HT1080 (cell line): ENCODE measurements around the genes CFAP100 and PRR23E.

DNA sequence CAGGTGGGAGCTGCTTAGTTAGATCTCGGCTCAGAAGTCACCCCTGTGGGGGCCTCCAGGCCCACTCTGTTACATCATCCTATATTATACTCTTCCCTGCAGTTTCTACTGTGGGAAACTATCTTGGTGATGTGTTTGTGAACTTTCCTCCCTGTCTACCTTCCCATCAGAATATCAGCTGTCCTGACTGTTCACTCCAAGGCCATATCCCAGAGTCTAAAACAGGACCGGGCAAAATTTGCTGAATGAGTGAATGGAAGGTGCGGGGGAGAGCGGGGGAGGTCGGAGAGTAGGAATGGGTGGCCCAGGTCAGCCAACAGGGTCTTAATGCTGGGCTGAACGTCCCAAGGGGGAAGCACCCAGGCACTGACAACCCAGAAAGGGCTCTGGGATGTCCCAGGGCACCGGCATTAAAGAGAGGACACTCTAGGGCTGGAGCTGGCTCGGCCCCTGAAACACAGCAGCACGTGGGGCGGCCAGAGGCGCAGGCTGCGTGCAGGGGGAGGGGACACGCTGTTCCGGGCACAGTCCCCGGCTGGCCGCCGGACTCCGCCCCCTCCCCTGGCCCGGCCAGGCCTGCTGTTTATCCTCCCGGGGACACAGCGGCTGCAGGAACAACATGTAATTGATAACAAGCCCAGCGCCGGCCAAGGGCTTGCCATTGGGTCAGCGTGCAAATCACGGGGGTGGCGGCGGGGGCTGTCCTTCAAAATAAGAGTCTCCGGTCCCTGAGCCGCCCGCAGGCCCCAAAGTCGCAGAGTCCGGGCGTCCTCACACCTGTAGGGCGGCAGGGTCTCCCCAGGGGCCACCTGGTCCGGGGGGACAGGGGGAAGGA lies 1.5 kb downstream of the KLF15 start:
RAMPAGE:
- cytosol, long total RNA: no peak
- long total RNA: no peak
- nucleus, long total RNA: no peak

DNA sequence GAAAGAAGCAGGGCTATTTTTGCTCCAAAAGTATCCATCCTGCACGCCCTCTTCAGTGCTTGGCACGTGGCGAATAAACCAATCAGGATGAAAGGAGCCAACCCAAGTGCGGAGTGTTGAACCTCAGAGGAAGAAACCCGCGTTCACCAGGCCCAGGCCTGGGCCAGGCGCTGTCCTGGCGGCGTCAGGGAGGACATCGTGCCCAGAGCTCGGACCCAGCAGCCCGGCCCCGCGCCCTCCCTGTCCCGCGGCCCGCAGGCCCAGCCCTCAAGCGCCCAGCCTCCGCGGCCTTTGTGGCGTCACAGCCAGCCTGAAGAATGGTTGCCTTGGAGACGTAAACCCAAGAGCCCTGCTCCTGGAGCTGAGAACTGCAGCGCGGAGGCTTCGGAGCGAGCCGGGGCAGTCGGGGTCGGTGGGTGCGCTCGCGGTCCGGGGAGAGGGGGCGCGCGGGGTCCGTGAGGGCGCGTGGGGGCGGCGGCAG lies at the start of gene CFAP100:
Gene CFAP100 (plus strand): TSS at position 343 of the 481 bp plus-strand sequence.
RAMPAGE:
- cytosol, long total RNA: no peak
- long total RNA: no peak
- nucleus, long total RNA: no peak

DNA sequence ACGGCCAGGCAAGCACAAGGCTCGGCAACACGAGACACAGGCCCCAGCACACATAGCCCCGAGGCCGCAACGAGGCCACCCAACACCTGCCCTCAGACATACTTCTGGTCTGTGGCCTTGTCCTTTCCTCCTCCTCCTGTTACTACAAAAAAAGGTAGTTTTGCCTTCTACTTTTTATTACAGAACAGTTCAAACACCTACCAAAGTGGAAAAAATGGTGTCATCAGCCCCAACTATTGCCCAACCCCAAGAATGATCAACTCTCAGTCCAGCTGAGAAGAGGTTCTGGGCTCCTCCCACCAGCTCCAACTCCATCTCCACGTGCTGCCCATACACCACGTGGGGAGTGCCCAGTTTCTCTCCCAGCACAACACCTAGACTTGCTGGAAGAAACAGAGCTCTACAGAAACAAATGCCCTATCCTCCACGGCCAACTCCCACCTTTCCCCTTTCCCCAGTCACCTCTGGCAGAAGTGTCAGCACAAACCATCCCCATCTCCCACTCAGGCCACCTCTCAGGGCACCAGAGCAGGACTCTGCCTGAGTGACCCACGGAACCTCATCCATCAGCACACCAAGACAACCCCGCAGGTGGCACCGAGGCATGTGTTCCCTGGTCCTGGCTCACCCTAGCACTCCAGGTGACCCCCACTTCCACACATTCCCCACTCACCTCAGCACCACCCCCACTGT lies 7.4 kb downstream of the ZXDC start:
RAMPAGE:
- cytosol, long total RNA: no peak
- long total RNA: no peak
- nucleus, long total RNA: no peak

RAMPAGE:
- cytosol, long total RNA: no peak
- long total RNA: no peak
- nucleus, long total RNA: no peak
These were observed 40.5 kb upstream of the C3orf22 start for GRCh38 chr3:126599155-126599623.

GRCh38 chr3:126730936-126731479 lies 27.0 kb downstream of the CHCHD6 start:
RAMPAGE:
- cytosol, long total RNA: no peak
- long total RNA: no peak
- nucleus, long total RNA: no peak

RAMPAGE:
- cytosol, long total RNA: no peak
- long total RNA: no peak
- nucleus, long total RNA: no peak
These were observed 135.0 kb upstream of the PLXNA1 start for GRCh38 chr3:126847892-126848284.

RAMPAGE:
- cytosol, long total RNA: no peak
- long total RNA: no peak
- nucleus, long total RNA: no peak
These were observed 45.0 kb upstream of the PLXNA1 start for GRCh38 chr3:126937982-126938345.

RAMPAGE:
- cytosol, long total RNA: no peak
- long total RNA: no peak
- nucleus, long total RNA: no peak
These were observed 994 bp downstream of the PLXNA1 start for GRCh38 chr3:126983692-126984525.

DNA sequence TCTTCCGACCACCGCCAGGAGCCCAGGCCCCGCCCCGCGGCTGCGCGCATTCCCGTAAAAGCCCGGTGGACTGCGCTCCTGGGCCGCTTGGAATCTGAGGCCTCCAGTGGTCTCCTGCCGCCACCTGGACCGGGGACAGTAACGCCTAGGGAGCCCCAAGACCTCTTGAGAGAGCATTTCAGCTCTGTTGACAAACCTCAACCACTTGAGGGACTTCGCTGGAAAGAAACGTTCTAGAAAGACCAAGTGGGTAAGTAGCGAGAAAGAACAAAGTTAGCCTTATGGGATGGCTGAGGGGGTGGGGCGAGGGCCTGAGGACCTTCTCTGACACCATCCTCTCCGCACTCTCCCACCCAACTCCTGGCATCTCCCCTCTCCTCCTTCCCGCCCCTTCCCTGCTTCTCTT lies at the start of gene PRR23E:
Gene PRR23E (plus strand): TSS at position 106 of the 406 bp plus-strand sequence.
RAMPAGE:
- cytosol, long total RNA: no peak
- long total RNA: no peak
- nucleus, long total RNA: no peak

RAMPAGE:
- cytosol, long total RNA: no peak
- long total RNA: no peak
- nucleus, long total RNA: no peak
These were observed 16.6 kb upstream of the PRR20G start for GRCh38 chr3:127304466-127304818.

DNA sequence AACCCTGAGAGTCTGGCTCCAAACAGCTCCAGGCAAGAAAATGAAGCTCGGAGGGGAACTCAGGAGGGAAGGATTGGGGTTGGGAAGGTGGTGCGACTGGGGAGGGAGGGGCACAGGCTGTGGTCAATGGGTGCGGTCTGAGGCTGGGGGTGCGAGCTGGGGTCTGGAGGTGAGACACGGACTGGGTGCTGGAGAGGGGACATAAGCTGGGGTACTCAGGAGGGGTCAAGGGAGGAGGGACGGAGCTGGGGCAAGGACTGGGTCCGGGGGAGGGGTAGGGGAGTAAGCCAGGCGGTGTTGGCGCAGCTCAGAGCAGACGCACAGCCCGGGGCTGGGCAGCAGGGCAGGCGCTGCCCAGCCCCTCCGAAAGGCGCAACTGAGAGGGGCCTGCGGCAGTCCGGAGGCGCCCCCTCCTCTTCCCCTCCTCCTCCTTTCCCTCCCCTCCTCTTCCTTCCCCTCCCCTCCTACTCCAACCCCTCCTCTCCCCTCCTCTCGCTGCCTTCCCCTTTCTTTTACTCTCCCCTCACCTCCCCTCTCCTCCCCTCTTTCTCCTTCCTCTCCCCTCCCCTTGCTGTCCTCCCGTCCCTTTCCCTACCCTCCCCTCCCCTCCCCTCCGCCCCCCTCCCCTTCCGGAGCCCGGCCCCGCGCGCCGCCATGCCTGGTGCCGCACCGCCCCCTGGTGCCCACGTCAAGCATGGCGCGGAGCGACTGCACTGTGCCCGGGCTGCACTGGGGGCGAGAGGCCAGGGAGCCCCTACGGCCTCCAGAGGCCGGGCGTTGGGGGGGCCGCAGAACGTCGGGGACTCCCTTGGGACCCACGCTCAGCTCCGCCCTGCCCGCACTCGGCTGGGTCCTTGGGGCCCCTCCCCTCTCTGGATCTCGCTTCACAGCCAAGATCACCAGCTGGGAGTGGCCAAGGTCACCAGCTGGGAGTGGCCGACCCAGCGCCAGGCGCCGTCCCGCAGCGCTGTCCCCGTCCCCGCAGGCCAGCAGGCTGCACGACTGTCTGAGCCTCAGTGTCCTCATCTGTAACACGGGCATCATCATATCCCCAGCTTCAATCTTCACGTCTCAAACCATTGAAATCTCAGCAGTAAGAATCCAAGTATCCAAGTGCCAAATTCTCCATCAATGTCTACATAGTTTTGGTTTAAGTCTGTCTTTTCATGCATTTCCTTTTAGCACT lies 42.9 kb downstream of the TPRA1 start:
RAMPAGE:
- cytosol, long total RNA: no peak
- long total RNA: no peak
- nucleus, long total RNA: no peak

RAMPAGE:
- cytosol, long total RNA: no peak
- long total RNA: no peak
- nucleus, long total RNA: no peak
These were observed 10.7 kb downstream of the TPRA1 start for GRCh38 chr3:127579461-127580641.

DNA sequence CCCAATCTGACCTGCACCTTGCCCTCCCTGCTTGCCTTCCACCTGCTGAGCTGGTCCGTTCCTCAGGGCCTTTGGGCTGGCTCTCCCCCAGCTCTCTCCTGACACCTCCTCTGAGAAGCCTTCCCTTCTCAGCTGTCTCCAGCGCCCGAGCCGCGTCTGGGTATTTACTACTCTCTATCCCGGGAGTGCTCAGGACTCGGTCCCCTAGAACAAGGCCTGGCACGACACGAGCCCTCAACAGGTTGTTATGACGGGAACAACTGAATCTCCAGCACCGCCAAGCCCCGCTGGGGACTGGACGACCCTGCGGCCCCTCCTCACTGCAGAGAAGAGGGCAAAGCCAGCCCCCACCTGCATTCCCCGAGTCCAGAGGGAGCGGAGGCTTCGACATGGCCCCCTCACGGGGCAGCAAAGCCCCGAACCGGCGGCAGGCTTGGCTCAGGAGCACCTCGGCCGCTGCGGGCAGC lies 916 bp downstream of the TPRA1 start:
RAMPAGE:
- cytosol, long total RNA: no peak
- long total RNA: no peak
- nucleus, long total RNA: no peak

RAMPAGE:
- cytosol, long total RNA: no peak
- long total RNA: no peak
- nucleus, long total RNA: no peak
These were observed 9.8 kb downstream of the ABTB1 start for GRCh38 chr3:127682364-127683142.

RAMPAGE:
- cytosol, long total RNA: no peak
- long total RNA: no peak
- nucleus, long total RNA: no peak
These were observed 55.1 kb downstream of the MGLL start for GRCh38 chr3:127766974-127767810.

GRCh38 chr3:127768500-127769266 lies 53.6 kb downstream of the MGLL start:
RAMPAGE:
- cytosol, long total RNA: no peak
- long total RNA: no peak
- nucleus, long total RNA: no peak

GRCh38 chr3:128035959-128036487 lies 16.2 kb upstream of the SEC61A1 start:
RAMPAGE:
- cytosol, long total RNA: no peak
- long total RNA: no peak
- nucleus, long total RNA: no peak

DNA sequence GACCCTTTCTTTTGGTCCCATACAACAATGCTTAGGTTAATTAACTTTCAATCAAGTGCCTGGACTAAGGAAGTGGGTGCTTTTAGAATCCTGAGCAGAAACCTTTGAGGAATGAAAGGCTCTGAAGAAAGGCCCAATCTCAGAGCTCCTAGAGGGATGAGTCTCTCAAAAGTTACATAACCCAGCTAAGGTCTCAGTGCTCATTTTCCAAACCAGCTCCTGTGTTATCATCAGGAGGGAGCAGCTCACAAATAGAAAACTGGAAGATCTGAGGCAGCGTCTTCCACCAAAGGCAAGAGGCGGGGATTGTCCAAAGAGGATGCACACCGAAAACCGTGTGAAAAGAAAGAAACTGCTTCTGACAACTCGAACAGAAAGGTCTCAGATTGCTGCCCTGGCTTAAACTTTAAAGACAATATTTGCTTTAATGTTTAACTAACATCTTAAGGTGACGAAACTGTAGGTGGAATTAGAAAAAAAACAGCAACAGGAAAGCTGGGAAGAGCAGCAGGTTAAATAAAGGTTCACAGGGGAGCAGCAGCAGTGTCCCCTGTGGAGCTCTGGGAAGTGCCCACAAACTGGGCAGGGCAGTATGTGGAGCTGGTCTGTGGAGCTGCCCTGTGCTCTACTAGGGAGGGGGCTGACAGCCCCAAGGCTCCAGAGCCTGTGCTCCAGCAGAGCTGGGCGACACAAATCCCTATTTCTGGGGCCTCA lies 25.5 kb downstream of the RUVBL1 start:
RAMPAGE:
- cytosol, long total RNA: no peak
- long total RNA: no peak
- nucleus, long total RNA: no peak

RAMPAGE:
- cytosol, long total RNA: no peak
- long total RNA: no peak
- nucleus, long total RNA: no peak
These were observed 155.5 kb downstream of the EEFSEC start for GRCh38 chr3:128308528-128309381.

DNA sequence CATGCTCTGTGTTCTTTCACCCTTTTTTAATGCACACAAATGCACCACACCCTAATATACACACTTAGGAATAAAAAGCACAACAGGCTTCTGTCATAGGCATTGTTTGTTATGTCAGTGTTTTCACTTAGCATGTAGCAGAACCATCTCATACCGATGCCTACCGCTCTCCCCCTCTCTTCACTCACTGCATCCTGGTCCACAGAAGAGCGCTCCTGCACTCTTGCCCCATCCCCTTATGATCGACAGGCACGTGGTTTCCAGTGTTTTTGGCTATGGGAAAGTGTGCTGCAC lies 150.5 kb downstream of the DNAJB8 start:
RAMPAGE:
- cytosol, long total RNA: no peak
- long total RNA: no peak
- nucleus, long total RNA: no peak